ENCODE measurements around the genes ZC3H6, CKAP2L and IL1RN.

- RAMPAGE, long total RNA = start-site peak on the plus strand at chr2:112275590-112275642, 45 and 182 reads in 2 replicates
- RRBS = 2% methylated on average over 10 of the region's 36 CpGs
These were observed at the start of gene ZC3H6 for GRCh38 chr2:112275495-112275788. ZC3H6 (plus strand) TSS chr2:112275597.

DNA sequence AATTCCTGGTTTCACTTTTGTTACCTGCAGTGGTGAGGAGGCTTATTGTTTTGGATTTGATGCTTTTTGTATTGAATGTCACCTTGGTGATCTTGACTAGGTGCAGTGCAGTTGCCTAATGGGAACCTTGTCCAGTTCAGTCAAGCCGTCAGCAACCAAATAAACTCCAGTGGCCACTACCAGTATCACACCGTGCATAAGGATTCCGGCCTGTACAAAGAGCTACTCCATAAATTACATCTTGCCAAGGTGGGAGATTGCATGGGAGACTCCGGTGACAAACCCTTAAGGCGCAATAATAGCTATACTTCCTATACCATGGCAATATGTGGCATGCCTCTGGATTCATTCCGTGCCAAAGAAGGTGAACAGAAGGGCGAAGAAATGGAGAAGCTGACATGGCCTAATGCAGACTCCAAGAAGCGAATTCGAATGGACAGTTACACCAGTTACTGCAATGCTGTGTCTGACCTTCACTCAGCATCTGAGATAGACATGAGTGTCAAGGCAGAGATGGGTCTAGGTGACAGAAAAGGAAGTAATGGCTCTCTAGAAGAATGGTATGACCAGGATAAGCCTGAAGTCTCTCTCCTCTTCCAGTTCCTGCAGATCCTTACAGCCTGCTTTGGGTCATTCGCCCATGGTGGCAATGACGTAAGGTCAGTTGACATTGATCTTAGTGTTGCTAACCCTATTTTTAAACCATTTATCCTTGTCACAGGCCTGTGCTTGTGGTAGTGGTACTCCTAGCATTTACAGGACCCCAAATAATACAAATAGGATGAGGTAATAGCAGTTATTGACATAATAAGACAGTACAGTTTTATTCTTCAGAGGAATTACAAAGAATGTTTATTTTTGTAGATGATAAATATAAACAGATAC, 13.6 kb downstream of the SLC20A1 start:
- RAMPAGE, long total RNA = no peak
- RRBS = 67% methylated on average over 1 of the region's 11 CpGs

DNA sequence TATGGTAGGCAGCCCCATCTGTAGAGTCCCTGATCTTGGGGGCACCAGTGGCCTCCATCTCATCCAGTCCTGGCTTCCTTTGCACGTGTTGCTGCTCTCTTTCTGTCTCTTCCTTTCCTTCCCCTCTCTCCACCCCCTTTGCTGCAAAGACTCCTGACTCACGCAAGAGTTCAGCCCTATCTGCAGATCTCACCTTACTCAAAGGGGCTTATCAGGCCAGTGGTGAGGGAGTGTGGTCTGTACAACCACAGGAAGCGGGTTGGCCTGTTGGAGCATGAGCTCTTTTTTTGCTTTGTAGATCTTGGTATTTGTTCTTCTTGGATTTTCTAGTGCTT, 14.6 kb upstream of the NT5DC4 start:
- RAMPAGE, long total RNA = no peak
- RRBS = no CpG with 5 or more reads among the region's 3 CpGs

DNA sequence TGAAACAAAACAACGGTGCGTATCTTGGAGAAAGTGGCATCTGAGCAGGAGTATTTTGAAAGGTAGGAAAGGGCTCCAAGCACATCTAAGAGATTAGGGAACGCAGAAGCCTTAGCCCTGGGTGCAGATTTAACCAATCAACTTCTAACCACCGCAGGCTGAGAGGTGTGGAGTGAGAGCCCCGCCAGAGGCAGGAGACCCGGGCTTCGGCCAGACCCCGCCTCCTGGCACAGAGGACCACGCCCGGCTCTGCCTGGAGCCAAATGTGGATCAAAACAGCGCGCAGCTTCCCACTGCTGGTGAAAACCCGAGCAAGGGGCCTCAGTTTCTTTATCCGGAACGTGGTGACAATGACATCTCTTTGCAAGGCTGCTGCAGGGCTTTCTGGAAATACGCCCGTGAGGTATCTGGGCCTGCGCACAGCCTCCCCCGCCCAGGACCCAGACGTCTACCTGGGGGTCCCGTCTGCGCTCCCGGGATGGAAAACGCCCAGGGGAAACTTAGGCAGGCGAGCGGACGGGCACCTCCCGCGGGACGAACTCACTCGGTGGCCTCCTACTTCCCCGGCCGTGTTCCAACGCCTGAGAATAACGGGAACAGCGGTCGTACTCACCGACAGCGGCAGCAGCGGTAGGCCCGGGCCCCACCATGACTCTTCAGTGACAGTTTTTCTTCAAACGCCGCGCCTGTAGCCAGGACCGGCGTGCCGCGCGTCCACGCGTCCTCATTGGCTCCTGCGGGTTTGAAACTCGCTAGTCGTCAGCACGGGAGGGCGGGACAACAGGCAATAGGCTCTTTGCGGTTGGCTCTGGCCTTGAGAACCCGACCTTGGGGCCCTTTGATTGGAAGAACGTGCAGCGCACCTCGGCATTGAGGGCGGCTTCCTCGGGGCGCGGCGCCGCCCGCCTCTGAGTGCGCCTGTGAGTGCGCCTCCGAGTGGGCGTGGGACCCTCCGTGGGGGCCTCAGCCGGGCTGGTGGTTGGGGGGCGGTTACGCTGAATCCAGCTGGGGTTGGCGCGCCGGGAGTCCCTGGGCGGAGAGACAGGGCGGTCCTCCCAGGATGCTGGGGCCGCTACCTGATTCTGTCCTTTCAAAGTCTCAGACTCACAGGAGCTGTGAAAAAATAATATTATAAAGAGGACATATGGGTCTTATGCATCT, at the start of gene CKAP2L:
Gene CKAP2L (minus strand): TSS at position 661 of the 1,161 bp plus-strand sequence.
- RAMPAGE, long total RNA = start-site peak on the minus strand centred at position 683 of the sequence, 56 bp wide, 196 and 1,310 reads in 2 replicates
- RRBS = 2% methylated on average over 37 of the region's 82 CpGs

- RAMPAGE, long total RNA = no peak
- RRBS = no CpG with 5 or more reads among the region's 2 CpGs
These were observed 22.4 kb downstream of the IL1B start for GRCh38 chr2:112814225-112814603.

DNA sequence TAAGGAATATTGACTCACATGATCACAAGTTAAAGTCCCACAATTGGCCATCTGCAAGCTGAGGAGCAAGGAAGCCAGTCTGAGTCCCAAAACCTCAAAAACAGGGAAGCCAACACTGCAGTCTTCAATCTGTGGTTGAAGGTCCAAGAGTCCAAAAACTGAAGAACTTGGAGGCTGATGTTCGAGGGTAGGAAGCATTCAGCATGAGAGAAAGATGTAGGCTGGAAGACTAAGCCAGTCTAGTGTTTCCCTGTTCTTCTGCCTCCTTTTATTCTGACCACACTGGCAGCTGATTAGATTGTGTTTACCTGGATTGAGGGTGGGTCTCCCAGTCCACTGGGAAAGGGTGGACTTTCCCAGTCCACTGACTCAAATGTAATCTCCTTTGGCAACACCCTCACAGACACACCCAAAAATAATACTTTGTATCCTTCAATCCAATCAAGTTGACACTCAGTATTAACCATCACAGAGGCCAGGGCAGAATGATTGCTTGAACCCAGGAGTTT, 27.5 kb upstream of the IL1B start:
- RAMPAGE, long total RNA = no peak
- RRBS = no CpG with 5 or more reads among the region's 1 CpG

GRCh38 chr2:112936722-112936996, 25.7 kb downstream of the IL37 start:
- RAMPAGE, long total RNA = no peak

GRCh38 chr2:112995319-112995579, 10.0 kb upstream of the IL36A start:
- RAMPAGE, long total RNA = no peak
- RRBS = no CpG with 5 or more reads among the region's 8 CpGs

- RAMPAGE, long total RNA = no peak
- RRBS = no CpG with 5 or more reads among the region's 20 CpGs
These were observed at the start of gene IL1RN for GRCh38 chr2:113126795-113127729. IL1RN (plus strand) TSS chr2:113127598.

DNA sequence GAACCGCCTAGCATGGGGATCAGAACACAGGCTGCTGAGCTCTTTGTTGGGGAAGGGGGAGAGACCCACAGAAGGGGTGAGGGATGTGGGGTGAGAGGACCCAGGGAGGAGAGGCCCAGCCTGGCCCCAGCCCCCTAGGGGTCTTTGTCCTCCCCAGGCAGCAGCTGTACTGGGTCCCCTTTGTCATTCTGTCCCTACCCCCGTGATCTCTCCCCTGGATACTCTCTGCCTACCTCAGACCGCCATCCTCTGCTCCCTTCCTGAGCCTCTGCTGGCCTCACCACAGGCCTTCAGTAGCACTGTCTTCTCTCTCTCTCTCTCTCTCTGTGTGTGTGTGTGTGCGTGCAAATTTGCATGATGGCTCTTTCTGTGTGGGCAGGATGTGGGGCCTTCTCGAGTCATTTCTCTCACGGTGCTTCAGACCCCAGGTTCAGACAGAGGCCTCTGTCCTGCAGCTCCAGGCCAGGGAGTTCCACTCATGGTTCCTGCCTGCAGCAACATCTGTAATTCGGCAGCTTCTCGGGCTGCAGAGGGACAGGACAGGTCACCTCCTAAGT, 1.3 kb downstream of the PSD4 start:
- RAMPAGE, long total RNA = no peak
- RRBS = no CpG with 5 or more reads among the region's 8 CpGs

DNA sequence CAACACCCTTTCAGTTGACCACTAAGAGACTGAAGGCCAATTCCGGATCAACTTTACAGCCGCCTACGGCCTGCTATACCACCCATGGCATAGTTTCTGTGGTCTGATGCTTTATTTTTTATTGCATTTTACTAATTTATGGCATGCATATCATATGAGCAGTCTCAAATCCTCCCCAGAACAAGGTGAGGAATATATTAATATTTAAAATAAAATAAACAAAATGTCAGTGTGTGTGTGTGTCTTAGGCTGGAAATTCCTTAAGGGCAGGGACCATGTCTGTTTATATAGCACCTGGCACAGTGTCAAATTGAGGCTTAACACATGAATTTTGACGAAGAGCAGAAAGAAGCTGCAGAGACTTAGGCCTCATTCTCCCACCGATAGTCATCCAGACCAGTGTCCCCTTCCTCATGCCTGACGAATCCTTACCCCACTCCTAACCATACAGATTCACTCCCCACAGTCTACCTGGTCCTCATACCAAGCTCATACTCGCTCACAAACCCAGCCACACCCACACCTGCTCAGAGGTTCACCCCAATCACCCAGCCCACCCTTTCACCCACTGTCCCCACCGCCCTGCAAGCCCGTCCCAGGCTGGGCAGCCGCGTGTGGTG, 35.5 kb downstream of the PSD4 start:
- RAMPAGE, long total RNA = no peak
- RRBS = no CpG with 5 or more reads among the region's 11 CpGs

DNA sequence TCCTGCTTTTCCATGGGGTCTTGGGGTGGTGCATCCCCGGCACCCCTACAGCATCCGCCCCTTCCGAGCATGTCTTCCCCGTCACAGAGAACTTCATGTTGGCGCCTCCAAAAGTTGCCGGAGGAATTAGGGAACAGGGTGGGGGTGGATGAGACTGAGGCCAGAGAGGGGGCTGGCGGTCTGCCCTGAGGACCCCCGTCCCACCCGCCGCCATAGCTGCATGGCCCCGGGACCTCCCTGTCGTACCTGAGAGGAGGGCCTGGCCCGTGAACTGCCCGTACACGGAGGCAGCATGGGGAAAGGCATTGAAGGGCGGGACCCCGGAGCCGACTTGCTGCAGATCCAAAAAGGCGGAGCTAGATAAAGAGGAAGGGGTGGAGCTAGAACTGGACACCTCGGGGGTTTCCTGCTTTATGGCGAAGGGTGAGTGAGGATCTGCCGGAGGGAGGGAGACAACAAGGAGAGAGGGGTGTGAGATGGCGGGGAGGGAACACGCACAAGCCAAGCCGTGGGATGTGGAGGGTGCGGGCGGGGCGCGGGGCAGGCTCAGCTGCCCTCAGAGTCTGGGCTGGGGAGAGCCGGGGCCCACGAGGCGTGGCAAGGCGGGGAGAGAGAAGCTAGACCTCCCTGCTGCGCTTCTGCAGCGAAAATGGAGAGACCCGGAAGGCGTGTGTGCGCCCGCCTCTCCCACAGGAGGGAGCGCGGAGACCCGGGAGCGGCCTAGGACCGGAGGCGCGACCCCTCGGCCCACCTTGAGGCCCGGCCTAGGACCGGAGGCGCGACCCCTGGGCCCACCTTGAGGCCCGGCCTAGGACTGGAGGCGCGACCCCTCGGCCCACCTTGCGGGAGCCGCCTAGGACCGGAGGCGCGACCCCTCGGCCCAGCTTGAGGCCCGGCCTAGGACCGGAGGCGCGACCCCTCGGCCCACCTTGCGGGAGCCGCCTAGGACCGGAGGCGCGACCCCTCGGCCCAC, 43.3 kb downstream of the PAX8 start:
- RAMPAGE, long total RNA = no peak
- RRBS = 34% methylated on average over 32 of the region's 72 CpGs

- RAMPAGE, long total RNA = no peak
- RRBS = no CpG with 5 or more reads among the region's 3 CpGs
These were observed 67.4 kb downstream of the ACTR3 start for GRCh38 chr2:113957282-113957740.

DNA sequence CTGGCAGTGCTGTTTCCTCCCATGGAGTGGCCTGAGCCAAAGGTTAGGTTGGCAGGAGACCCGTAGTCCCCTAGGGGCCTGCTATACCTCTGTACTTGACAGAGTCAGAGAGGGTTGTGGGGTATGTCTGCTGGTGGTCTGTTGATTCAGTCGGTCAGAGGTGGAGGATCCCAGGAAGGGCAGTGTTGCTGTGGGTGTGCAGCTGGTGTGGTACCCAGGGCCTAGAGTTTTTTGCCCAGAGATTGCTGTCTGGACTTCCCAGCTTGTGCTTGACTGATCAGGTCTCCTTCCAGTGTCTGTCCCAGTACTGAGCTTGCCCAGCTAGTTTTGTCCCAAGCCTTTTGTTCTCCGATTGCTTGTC, 918.2 kb downstream of the DPP10 start:
- RAMPAGE, long total RNA = no peak
- RRBS = no CpG with 5 or more reads among the region's 3 CpGs

GRCh38 chr2:117205332-117205819, 609.1 kb upstream of the DDX18 start:
- RAMPAGE, long total RNA = no peak
- RRBS = no CpG with 5 or more reads among the region's 3 CpGs

DNA sequence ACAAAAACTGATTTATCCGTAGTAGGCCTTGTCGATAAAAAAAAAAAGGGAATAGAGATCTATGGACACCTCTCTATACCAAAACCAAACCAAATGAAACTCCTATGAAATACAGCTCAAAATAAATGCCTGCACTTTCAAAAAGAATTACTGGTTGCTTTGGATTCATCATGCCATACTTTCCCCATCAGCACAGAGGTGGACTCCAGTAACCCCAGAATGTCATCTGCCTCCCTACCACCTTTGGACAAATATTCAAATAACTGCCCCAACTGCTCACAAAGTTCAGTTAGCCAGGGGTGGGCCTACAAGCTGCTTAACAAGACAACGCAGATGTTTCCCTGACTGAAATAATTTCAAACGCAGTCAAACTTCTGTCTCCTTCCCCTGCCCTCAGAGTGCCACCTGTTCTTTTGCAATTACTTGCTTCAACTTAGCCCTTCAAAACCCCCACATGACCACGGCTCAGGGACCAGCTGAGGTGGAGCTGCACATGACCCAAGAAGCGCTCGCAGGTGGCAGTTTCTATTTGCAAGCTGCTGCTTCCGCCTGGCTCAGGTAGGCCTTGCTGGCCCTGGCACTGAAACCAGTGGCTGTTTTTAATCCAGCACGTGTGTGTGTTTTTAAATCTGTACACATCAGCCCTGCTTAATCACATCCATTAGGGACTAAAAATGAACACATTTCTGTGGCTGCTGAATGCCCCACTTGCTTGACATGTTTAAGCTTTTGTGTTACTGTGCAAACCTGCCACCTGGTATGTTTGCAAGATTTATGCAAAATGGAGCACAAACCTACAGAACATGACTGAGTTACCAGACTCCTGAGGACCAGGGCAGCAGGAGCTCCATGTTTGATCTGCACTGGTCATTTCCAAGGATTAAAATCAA, 95.3 kb downstream of the CCDC93 start:
- RAMPAGE, long total RNA = no peak
- RRBS = no CpG with 5 or more reads among the region's 9 CpGs

- RAMPAGE, long total RNA = no peak
- RRBS = no CpG with 5 or more reads among the region's 6 CpGs
These were observed 67.3 kb downstream of the CCDC93 start for GRCh38 chr2:117946565-117946972.

DNA sequence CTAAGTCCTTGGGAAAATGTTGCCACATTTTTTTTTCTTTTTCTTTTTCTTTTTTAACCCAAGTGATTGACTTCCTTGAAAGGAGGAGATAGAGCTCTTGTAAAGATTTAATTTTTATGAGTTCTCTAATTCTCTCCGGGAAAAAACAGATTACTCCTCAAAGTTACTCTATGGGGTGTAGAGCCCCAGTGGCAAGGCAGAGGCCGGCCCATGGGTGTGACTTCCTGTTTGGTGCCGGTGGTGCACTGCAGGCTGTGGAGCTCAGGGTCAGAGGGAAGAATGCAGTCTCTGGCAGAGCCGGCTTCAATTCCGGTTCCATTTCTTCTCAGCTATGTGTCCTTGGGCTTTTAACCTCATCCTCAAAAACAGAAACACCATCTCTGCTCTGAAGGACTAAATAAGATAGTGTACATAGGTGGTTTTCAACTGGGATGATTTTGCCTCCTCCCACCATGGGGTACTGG, 81.0 kb downstream of the INSIG2 start:
- RAMPAGE, long total RNA = no peak
- RRBS = 30% methylated on average over 4 of the region's 5 CpGs

- RAMPAGE, long total RNA = no peak
- RRBS = no CpG with 5 or more reads among the region's 4 CpGs
These were observed 89.0 kb downstream of the INSIG2 start for GRCh38 chr2:118177184-118177714.

DNA sequence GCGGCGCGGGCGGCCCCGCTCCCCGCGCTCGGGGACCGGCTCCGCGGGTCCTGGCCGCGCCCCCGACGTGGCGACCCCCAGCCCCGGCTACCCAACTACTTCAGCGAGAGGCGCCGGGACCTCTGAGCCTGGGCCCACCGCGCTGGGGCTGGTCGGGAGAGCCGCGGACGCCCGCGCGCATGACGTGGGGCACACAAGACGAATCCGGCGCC, 267 bp downstream of the C1QL2 start:
- RAMPAGE, long total RNA = no peak
- RRBS = 2% methylated on average over 26 of the region's 33 CpGs

Measured in cardiac muscle cell (in vitro differentiated cells and primary cell).